Mesenchymal stem cell of Wharton's jelly (primary cell): ENCODE measurements around a stretch of chr13.

- CAGE, long polyA plus RNA, result no peak
Measured at GRCh38 chr13:39565524-39566000, 37.4 kb downstream of the LHFPL6 start.

- CAGE, long polyA plus RNA, result no peak
Measured at GRCh38 chr13:39741314-39741793, 85.9 kb downstream of the COG6 start.

DNA sequence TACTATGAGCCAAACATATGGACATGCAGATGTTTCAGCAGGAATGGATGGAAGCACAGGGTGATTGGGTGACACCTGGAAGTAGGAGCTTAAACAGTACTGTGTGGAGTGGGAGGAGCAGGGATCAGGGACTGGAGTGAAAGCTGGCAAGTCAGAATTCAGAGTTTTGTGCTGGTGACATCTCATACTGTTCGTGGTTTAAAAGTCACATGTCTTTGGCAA lies 408.2 kb downstream of the COG6 start:
- CAGE, long polyA plus RNA, result no peak

- CAGE, long polyA plus RNA, result no peak
Measured at GRCh38 chr13:40094001-40094537, 438.6 kb downstream of the COG6 start.

DNA sequence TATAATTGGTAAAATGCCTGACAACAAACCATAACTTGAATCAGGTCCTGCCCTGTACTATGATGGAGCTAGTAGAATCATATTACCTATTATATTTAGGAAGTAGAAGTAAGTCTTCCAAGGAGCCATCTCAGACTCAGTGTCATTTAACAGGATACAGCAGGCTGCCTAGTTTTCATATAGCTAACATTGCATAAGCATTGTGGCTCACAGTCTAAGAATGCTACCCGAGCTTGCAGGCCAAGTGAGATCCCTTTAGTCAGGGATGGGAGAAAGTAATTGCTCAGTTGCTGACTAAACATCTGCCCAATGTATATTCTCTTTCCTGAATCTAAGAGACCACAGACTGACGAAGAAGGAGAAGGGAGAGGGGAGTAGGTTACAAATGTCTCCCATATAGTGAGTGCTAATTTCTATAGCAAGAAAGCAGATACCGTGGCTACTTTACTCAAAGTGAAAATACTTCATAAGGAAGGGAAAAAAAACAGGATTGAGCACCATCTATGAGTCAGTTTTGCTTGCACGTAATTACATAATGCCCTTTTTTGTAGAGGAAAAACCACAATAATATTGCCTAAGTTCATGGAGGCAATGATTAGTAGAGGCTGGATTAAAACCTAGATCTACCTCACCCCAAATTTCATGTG lies 453.9 kb downstream of the COG6 start:
- CAGE, long polyA plus RNA, result no peak

- CAGE, long polyA plus RNA, result no peak
Measured at GRCh38 chr13:40192789-40193806, 473.3 kb downstream of the FOXO1 start.

- CAGE, long polyA plus RNA, result no peak
Measured at GRCh38 chr13:40438071-40438633, 228.3 kb downstream of the FOXO1 start.

DNA sequence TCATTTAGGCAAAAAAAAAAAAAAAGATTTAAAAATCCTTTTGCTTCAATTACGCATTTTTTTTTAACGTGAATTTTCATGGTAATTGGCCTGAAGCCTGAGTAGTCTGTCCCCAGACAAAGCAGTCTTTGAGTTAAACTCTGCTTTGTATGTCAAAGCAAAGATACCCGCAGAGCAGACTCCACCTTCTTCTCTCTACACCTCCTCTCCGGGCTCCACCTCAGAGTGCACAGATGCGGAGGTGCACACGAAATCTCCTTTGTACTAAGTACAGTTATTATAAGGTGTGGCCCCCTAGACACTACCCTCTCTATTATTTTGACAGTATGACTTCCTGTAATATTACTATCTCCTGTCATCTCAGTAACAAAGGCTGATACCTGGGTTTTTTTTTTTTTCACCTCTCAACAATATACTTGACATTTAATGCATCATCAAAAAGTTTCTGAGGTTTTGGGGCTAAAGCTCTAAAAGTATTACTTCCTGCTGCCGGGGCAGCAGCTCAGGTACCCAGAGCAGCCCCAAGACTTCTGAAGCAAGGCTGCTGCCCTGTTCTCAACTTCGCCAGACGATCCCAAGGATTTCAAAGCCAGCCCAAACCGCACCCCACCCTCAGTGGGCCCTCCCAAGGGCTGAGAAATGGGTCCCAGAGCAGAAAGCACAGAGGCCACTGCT lies 180.8 kb downstream of the FOXO1 start:
- CAGE, long polyA plus RNA, result no peak

- CAGE, long polyA plus RNA, result no peak
Measured at GRCh38 chr13:40585784-40586419, 80.5 kb downstream of the FOXO1 start.

GRCh38 chr13:40599299-40599687 lies 67.1 kb downstream of the FOXO1 start:
- CAGE, long polyA plus RNA, result no peak

DNA sequence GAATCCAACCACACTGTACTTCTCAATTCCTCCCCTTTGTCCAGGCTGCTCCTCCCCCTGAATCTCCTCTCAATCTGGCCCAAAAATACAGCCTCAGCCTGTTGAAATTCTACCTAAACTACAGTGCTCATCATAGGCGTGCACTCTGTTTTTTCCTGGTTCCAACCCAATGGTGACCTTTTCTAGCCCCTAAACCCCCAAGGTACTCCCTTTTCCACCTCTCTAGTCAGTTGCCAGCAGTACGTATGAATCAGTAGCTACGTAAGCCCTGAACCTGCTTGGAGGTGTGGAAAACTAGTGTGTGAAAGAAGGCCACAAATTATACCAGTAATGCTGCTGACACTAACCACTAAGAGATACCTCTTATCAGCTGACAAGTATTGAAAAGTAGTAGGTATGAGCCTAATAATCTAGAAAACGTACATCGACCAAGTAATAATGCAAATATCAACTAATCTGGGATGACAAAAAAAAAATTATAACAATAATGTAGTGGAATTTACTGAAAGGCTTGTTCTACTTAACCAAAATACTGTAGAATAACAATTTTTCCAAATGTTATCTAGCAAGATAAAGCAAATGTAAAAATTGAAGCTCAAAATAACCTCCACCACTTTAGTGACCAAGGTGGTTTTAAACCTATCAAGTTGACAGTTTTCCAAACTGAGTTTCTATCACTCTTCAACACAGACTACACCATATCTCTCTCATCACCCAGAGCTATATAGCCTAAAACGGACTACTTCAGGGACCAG lies 60.7 kb downstream of the FOXO1 start:
- CAGE, long polyA plus RNA, result no peak

DNA sequence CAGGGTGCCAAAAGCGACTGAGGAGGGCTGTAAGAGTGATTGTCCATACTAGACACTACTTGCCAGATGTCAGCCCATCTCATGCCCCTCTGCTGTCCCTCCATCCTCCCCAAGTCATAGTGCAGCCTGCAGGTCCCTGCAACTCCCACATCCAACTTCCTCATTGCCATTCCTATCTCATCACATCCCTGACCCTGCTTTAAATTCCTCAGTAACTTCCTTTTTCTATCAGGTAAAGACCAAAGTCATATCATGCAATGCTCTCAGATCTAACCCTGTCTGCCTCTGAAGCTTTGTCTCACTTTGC lies 59.8 kb downstream of the FOXO1 start:
- CAGE, long polyA plus RNA, result no peak

- CAGE, long polyA plus RNA, result no peak
Measured at GRCh38 chr13:40643595-40644217, 22.7 kb downstream of the FOXO1 start.

GRCh38 chr13:40651643-40652462 lies 14.6 kb downstream of the FOXO1 start:
- CAGE, long polyA plus RNA, result no peak

DNA sequence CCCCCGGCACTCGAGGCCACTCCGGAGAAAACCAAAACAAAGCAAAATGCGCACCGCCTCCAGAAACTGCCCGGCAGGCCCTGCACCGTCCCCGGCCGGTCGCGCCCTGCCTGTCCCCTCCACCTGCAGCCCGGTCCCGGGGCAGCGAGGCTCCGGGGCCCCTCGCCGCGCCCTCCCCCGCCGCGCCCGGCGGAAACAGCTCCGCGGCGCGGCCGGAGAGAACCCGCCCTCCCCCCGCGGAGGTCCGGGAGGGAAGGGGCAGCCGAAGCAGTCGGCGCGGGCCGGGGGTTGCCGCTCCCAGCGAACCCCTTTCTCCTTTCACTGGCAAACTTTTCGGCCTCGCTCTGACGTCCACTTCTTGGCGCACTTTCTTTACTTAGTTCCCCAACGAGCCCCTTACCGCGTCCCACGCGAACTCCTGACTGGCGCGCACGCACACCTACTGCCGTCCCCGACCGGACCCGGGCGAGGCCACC lies 1.4 kb downstream of the FOXO1 start:
- CAGE, long polyA plus RNA, result no peak

GRCh38 chr13:40786336-40786998 lies 2.9 kb upstream of the SLC25A15 start:
- CAGE, long polyA plus RNA, result no peak

DNA sequence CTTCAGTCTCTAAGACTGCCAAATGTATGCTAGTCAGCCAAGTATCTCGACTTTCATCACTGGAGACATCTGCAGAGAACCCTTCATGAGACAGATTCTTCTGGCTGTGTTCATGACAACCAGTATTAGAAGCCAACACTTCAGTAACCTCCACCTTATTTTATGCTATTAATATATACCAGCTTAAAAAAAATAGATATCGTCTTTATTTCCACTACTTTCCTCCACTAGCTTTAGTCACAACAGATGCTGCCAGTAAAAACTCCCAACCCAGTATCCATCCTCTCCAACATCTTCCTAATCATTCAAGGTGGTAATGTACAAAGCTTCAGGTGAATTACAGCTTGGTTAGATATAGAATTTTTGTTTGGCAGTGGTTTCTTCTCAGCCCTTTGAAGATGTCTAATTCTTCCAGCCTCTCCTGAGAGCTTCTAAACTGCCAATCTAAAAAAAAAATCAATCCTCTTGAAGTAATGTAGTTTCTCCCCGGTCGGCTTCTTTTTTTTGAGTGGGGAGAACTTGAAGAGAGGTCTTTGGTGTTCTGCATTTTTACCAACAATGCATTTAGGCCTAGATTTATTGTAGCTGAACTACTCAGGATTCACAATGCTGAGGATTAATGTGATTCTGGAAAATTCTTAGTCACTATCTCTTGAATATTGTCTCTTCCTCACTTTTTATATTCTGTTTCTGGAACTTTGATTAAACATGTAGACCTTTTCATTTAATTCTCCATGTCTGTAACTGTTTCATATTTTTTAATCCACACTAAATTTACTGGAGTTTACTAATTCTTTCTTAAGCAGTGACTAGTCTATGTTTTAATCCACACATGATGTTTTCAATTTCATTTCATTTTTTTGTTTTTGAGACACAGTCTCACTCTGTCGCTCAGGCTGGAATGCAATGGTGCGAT lies 73.9 kb downstream of the ELF1 start:
- CAGE, long polyA plus RNA, result no peak

DNA sequence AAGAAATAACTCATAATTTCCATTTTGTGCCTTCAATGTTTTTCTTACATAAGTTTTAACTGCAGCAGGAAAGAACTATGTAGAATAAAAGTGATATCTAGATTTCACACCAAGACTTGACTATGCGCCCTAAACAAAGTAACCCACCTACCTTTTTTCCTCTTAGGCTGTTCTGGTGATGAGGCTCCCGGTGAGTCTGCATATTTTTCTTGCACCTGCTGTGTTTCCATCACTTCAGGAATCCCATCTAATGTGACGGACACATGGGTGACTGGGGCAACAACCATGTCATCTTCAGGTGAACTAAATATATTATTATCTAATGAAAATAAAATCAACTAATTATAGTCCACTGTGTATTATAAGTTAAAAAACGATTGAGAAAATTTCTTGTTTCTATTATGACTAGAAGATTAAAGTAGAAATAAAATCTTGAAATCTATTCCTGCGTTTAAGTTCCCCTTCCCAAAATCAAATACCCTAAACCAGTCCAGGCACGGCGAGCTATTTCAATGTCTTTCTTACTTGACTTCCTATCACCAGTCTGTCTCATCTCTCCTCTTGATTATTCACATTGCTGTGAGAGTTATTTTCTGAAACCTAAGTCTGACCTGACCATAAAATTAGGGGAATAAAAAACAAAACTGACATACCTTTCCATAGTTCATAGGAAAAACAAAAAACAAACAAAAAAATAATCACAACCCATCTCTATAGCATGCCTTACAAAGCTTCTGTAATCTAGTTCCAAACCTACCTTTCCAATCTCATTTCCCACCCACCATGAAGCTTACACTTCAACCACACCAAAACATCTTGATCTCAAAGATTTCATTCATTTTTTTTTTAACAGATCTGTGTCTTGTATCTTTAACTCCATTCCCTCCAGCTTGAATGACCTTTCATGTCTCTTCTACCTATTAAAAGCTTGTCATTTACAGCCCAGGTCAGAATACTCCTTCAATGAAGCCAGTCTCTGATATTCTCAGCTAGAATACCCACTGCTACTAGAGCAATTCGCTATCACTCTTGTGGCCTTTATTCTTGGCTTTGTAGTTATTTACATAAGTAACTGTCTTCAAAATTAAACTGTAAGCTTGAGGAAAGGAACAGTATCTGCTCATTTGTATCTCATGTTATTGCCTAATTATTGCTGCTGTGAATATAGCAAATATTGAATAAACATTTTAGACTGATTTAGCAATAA lies 69.1 kb downstream of the ELF1 start:
- CAGE, long polyA plus RNA, result no peak

DNA sequence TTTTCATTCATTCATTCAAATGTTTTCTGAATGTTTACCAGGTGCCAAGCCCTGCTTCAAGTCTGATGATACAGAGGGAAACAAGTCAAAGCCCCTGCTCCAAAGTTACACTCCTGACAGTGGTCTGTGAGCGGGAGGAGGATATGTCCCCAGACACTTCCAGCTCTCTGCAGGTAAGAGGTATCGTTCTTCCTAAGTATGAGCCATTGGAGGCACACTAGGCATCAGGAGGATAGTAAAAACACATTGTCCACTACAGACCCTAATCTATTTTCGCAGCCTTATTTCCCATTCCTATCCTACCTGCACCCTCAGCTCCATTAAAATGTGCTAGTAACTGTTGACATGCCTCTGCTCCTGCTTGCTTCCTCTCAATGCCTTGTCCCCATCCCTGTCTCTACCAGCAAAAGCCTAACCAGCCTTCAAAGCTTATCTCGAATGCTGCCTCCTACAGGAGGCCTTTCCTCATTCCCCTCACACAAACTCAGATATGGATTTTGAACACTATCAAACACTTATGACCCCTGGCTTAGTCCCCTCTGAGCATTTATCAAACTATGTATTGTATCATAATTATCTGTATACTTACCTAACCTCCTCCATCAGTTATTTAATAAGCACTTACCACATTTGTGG lies 6.2 kb upstream of the WBP4 start:
- CAGE, long polyA plus RNA, result no peak

DNA sequence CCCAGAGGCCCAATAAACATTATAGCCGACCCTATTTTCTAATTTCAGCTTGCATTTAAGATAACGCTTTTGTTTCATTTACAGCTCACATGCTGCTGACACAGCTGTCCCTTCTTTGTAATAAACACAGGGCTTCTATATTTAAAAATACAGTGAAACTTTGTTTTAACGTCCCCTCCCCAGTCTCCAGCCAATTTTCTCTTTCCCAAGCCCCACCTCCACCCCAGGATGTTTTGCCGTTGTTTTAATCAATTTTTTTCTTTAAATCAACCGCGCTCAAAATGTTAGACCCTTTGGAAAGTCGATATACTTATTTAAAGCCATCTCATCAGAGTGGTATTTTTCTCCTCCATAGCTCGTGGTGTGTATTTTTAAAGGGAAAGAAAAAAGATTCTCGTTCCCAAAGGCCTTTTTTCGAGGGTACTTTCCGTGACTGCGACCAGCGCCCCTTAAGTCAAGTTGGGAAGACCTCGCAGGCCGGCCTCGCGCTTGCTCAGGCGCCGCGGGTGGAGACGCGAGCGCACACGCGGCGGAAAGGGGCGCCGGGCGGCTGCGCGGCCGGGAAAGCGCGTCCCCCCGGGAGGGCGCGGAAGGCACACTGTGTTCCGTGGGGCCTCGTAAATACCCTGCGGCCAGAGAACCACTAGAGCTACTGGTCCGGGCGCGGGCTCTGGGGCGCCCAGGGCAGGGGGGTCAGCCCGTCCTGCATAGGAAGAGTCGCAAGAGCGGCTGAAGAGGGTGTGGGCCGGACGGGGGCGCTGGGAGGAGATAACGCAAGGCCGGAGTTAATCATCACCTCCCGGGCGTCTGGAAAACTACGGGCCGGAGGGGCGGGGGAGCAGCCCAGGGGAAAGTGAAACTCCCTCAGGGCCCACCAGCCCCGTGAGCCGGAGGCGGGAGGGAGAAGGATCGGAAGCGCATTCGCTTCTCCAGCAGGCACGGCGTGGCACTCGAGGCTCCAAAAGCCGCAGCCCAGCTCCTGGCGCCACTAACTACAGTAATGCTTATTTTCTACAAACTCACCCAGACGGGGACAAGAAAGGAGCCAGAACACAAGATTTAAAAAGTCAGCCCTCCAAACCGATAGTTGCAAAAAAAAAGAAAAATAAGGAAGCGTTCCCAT lies 1.3 kb upstream of the WBP4 start:
- CAGE, long polyA plus RNA, result no peak